ENCODE measurements around a stretch of chr10.

DNA sequence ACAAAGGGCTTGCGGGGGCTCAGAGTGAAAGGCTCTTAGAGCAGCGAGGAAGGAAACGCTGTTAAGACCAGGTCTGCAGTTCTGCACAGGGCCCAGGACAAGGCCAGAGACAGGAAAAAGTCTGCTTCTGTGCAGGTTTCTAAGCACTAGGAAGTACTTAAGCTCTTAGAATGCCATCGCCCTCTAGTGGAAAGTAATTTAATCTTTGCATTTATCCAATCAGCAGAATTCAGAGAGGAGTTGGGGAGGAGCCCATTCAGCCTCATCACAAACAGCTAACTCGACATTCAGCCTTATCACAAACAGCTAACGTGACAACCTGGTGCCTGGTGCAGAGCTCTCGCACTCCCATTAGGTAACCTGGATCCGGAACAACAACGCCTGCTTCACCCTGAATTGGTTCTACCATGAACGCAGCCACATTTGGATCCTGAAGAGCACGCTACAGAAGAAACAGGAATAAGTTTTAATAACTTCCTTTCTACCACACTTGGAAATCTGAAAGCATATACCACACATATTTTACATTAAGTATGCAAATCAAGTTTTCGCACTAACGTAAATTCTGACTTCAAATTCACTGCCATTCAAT lies 15.1 kb downstream of the OAT start:
- PRO-cap, result no peak
- RRBS, result no CpG with 5 or more reads among the region's 13 CpGs

DNA sequence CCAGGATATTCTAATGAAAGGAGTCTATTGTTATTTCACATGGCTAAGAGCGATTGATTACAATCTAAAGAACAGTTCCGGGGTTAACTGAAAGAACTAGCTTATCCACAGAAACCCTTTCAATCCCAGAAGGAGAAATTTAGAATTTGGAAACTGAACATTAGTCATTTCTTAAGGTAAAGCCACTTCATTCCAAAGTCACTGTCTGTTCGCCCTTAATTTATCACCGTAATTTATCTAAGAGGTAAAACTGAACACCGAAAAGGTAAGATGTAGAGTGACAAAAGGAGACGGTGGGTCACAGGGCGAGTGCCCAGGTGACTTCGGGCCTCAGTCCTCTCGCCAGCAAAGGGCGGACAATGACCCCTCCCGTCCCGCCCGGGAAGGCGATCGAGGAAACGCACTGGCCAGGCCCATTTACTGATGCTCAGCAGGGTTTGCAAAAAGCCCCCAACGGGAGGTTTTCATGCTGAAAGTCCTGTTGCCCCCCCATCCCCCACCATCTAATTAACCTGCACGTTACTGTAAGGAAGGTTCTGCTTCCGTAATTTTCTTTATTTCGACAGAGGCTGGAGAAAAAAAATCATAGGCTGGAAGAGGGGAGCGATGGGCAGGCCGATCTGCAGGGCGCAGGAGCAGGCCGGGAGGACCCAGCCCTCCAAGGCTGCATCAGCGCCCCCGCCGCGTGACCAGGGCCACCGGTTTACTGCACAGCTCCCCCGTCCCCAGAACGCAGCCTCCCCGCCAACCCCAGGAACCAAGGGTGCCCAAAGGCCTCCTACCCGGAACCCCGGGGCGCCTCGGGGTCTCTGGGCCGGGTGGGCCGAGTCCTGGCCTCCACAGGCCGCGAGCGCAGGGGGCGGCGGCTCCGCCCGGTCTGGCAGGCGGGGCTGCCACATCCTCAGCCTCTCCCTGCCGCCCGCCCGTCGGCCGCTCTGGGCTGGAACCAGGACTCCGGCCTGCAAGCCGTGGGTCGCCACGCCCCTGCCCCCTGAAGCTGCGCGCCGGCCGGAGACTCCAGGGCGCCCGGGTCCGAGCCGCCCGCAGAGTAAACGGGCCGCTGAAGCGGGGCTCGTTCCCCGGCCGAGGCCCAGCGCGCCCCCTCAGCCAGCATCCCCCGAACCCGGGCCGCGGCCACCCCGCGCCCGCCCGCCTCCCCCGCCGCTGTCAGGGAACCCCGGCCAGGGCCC lies 682 bp downstream of the OAT start:
- PRO-cap, result no peak
- RRBS, result 3% methylated on average over 48 of the region's 83 CpGs

GRCh38 chr10:124538683-124539258 lies 77.1 kb downstream of the LHPP start:
- PRO-cap, result no peak
- RRBS, result no CpG with 5 or more reads among the region's 9 CpGs

GRCh38 chr10:124612340-124613224 lies 131.6 kb downstream of the FAM53B start:
- PRO-cap, result no peak
- RRBS, result no CpG with 5 or more reads among the region's 13 CpGs

- PRO-cap, result no peak
- RRBS, result 100% methylated on average over 1 of the region's 15 CpGs
Observed at GRCh38 chr10:124621536-124622159, 122.5 kb downstream of the FAM53B start.

DNA sequence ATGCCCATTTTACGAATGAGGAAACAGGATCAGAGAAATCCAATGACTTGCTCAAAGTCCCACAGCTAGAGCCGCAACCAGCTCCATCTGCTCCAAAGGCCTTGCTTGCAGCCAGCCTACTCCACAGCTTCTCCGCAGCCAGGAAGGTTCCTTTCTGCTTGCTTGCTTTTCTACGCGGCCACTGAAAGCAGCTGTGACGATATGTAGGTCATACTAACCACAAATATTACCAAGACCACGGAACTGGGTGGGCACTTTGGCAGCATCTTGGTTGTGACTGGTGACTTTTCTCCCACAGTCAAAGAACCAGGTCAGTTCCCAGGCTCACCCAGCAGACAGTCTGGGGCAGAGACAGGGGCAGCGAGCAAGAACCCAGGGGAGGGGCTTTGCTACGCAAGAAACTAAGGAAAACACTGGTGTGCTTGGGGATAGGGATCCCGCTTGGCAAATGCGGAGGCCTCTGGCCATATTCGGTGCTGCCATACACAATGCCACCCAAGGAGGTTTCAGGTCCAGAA lies 86.3 kb downstream of the FAM53B start:
- PRO-cap, result no peak
- RRBS, result no CpG with 5 or more reads among the region's 12 CpGs

DNA sequence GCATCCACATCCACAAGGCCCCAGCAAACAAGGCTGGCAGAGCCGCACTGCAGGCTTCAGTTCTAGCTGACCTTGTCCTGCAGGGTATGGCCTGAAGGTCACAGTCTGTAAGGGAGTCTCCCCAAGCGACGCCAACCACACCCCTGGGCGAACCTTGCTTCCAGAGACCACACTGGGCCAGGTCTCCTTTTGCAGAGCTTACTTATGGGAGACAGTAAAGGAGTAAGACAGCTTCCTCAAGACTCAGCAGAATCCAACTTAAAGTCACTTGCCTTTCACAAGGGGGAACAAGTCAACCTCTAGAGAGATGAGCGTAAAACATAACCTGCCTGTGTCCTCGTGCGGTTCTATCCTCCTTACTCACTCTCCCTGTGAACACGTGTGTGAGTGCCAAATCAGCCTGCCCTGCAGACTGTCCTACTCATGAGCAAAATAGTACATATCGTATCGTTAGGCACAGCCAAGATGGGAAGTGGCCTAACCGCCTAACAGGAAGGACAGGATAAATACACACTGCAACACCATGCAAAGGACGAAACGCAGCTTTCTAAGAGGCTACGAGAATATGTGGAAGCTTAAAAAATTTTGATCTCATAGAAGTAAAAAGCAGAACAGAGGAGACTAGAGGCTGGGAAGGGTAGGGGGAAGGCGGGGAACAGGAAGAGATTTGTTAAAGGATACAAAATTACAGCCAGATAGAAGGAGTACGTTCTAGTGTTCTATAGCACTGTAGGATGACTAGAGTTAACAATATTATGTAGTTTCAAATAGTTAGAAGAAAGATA lies 22.6 kb downstream of the FAM53B start:
- PRO-cap, result no peak
- RRBS, result no CpG with 5 or more reads among the region's 16 CpGs

GRCh38 chr10:124740377-124741252 lies 3.6 kb downstream of the FAM53B start:
- PRO-cap, result no peak
- RRBS, result 70% methylated on average over 5 of the region's 17 CpGs

- PRO-cap, result no peak
- RRBS, result no CpG with 5 or more reads among the region's 15 CpGs
Observed at GRCh38 chr10:124918182-124918854, 23.6 kb upstream of the ZRANB1 start.

- PRO-cap, result no peak
- RRBS, result no CpG with 5 or more reads among the region's 4 CpGs
Observed at GRCh38 chr10:124935854-124936493, 5.9 kb upstream of the ZRANB1 start.

DNA sequence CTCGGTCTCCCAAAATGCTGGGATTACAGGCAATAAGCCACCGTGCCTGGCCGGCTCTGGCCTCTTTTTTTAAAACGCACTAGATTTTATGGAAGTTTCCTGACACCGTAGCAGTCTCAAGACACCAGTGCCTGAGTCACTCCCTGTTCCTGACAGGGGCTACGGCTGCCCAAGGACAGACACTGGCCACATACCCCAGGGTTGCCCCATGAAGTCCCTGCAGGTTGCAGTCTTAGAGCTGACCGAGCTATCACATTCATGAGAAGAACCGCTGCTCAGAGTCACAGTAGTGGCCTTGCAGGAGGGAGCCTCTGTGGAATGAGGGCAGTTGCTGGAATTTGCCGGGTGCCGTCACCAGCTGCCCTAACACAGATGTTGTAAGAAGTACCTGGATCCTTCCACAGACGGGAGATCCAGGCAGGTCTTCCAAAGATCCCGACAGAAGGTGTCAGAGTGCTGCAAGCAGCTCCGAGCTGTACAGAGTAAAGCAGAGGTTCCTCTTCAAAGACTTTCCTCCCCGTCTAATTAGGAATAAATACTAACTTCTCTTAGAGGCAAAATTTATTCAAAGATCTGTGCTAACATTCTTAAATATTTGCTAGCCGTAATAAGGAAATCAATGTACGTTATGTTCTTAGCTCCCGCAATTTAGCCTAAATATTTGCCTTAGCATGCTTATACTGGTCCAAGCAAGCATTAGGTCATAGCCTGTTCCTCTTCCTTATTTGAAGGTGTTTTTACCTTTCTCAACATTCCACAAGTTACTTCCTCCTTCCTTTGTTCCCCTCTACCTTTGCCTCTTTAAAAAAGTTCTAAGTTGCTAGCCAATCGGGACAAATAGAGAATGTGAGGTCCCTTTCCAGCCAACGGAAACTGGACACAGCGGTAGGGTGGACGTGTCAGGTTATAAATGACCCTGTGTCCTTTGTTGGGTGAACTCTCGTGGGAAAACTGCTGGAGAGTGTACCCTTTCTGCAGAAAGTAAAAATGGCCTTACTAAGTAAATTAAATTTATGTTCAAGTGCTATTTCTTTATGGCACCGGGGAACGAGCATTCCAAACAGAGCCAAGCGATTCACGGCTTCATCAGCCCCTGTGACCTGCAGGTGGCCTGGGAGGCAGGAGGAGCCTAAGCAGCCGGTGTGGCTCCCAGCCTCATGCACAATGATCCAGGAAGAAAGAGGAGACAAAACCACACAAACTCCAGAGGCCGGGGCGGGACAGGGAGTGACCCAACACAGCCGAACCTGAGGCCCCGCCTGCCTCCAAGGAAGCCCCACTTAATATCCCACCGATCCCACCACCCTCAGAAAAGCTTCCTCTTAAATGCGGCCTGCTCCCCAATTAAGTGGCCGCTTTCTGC lies 19.2 kb downstream of the CTBP2 start:
- PRO-cap, result no peak
- RRBS, result 96% methylated on average over 5 of the region's 34 CpGs

- PRO-cap, result no peak
- RRBS, result no CpG with 5 or more reads among the region's 14 CpGs
Observed at GRCh38 chr10:125079073-125079558, 51.2 kb upstream of the CTBP2 start.

- PRO-cap, result no peak
- RRBS, result no CpG with 5 or more reads among the region's 7 CpGs
Observed at GRCh38 chr10:125080184-125080759, 52.4 kb upstream of the CTBP2 start.

DNA sequence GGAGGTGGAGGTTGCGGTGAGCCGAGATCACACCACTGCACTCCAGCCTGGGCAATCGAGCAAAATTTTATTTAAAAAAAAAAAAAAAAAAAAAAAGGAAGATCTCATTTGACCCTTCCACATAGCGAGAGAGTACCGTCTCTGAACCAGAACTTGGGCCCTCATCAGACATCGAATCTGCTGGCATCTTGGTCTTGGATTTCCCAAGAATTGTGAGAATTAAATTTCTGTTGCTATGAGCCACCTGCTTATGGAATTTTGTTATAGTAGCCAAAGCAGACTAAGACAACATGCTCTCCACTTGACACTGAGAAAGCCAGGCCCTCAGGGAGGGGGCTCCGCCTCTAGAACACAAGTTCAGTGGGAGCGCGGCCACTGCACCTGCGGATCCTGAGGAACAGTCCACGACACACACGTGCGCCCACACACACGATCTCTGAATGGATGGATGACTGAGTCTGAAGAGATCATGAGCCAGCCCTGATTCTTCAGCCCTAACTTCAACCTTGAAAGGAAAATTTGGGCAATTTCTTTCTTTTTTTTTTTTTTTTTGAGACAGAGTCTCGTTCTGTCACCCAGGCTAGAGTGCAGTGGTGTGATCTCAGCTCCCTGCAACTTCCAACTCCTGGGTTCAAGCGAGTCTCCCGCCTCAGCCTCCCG lies 58.8 kb upstream of the CTBP2 start:
- PRO-cap, result no peak
- RRBS, result no CpG with 5 or more reads among the region's 18 CpGs

GRCh38 chr10:125122568-125123511 lies 95.0 kb upstream of the CTBP2 start:
- PRO-cap, result no peak
- RRBS, result no CpG with 5 or more reads among the region's 17 CpGs

GRCh38 chr10:125209631-125209977 lies 181.7 kb upstream of the CTBP2 start:
- PRO-cap, result no peak
- RRBS, result no CpG with 5 or more reads among the region's 4 CpGs

- PRO-cap, result no peak
- RRBS, result no CpG with 5 or more reads among the region's 1 CpG
Observed at GRCh38 chr10:125229969-125230311, 202.1 kb upstream of the CTBP2 start.

DNA sequence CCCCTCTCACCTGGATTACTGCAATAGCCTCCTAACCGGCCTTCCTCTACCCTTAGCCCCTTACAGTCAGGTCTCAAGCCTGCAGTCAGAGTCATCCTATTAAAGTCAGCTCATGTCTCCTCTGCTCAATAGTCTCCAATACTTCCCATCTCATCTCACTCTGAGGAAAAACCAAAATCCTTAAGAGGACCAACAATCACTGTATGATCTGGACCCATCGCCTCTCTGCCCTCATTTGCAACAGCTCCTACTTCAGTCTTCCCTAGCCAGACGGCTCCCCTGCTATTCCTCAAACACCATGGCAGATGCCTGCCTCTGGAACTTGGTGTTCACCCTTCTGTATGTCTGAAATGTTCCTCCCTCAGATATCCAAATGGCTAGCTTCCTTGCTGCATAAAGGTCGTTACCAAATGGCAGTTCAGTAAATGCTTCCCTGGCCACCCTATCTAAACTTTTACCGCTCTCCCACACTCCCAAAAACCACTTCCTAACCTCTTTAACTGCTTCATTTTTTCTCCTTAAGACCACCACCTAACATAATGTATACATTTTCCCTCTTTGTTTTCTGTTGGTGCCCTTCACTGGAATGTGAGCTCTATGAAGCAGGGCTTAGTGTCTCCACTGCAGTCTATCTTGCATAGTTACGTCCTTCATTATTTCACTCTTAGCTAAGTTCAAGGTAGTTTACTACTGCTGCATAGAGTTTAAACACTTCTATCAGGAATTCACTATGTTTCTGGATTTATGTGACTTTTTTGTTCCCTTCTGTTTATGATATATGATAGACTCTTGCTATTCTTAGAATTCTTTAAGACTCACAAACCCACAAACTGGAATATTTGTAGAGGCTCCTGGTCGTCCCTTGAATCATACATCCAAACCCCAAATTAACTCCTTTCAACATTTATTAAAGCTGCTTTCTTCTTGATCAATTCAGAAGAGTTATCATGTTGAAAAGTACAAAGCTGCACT lies 5.0 kb upstream of the DHX32 start:
- PRO-cap, result no peak
- RRBS, result no CpG with 5 or more reads among the region's 7 CpGs

DNA sequence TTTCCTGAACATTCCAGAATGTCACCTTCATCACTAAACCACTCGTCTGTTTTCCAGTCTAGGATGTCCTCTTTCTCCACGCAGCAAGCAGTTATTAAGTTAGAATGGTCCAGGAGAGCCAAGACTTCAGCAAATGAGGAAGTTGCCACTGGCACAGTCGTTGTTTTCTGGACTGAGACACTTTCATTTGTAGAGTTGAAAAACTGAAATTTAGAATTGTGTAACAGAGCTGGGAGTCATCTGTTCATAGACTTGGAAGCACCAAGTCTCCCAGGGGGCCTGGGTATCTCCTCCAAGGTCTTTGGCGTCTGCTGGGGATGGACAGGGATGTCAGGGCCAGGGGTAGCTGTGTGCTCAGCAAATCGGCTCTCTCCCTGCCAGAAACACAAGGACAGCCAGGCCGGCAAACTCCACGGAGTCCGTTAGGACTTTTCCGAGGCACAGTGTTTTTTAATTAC lies 208.4 kb downstream of the FANK1 start:
- PRO-cap, result no peak
- RRBS, result no CpG with 5 or more reads among the region's 9 CpGs

GRCh38 chr10:126126163-126126418 lies 229.7 kb downstream of the FANK1 start:
- PRO-cap, result no peak
- RRBS, result no CpG with 5 or more reads among the region's 5 CpGs